Subcutaneous adipose tissue (tissue), 3 donors: Measurements from ENCODE around the genes ZNF213, NAA60 and VASN.

GRCh38 chr16:3123486-3123888, 11.1 kb downstream of the ZNF205 start:
- PRO-cap, result no peak
- RAMPAGE, long total RNA, 3 experiments, result no peak in any of the 3 experiments

DNA sequence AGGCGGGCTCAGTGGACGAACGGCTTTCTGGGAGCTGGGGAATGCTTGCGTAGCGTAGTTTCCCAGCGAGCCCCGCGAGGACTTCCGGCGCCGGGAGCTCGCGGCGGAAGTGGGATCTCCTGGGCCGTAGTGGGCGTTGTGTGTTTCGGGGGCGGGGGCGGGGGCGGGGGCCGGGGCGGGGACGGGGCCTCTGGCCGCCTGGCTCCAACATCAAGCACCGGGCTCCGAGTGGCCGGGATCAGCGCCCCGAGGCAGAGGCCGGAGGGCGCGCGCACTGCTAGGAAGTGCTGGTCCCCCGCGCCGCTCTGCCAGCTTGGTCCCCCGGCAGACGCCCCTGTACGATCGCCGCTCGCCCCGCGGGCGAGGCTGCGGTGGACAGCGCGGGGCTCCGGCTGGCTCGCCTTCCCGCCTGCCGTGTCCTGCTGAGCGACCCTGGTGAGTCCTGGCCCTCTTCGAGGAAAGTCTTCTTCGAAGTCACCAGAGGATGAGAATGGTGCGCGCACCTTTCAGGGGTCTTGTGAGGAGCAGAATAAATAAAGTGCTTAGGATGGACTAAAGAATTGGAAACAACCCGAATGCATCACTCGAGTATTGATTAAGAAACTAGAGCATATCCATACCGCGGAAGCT, at the start of gene ZNF213:
Gene ZNF213, plus strand, starts transcription at position 77 of the 630 bp plus-strand sequence.
- PRO-cap, result bidirectional peak, plus-strand start at position 229 of the sequence, minus-strand start outside the sequence
- RAMPAGE, long total RNA, 3 experiments, result start-site peak on the plus strand in 1 of 3 experiments, centred at position 204 of the sequence, 8 reads per replicate

- PRO-cap, result no peak
- RAMPAGE, long total RNA, 3 experiments, result no peak in any of the 3 experiments
Observed at GRCh38 chr16:3149524-3150195, 14.8 kb downstream of the ZNF213 start.

DNA sequence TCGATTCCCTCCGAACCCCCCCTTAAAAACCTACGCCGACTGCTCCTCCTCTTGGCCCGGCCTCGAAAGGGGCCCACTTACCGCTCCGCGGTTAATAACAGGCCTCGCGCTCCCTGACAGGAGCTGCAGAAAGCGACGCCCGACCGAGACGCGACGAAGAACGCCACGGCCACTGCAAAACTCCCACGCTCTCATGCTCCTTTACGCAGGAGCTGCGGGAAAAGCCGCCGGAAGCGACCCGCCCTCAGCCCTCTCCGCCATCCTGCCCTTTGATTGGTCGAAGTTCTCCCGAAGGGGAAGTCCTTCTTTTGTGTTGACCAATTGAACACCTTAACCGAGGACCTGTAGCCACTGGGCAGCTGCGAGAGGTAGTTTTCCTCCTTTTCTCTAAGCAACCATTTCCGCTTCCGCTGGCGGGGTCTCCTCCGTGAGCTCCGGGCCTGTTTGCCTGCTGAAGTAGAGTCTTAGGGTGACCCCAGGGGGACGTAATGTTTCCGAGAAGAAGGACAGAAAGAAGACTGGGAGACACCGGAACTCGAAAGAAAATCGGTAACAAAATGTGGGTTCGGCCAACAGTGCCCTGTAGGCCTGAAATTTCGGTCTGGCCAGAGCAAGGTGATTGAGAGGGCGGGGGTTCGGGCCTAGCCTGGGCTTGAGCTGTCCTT, at the start of gene NAA60:
Gene NAA60, plus strand, starts transcription at position 402 of the 665 bp plus-strand sequence.
- PRO-cap, result bidirectional peak, plus-strand start at position 399 of the sequence, minus-strand start at position 195 of the sequence
- RAMPAGE, long total RNA, 3 experiments, result start-site peak on the plus strand in 3 of 3 experiments, centred at positions 411 to 427 of the sequence, 84 to 106 reads per replicate; start-site peak on the minus strand in 3 of 3 experiments, centred at positions 217 to 226 of the sequence, 21 to 24 reads per replicate

DNA sequence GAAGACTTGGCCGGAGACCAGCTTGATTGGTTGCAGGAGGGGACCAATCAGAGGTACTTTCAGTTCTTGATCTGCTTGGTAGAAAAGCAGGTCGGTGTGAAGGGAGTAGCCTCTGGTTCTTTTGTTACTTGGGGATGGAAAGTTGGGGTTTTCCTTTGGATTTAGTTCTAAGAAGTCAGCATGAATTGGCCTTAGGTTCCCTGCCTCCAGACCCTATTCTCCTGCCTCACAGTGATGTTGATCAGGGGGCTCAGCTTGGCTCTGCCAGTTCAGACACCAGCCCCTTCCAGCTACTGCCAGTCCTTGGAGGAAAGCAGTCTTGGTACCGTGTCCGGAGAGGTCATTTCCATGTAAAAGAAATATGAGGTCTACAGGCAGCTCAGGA, 24.7 kb downstream of the NAA60 start:
- PRO-cap, result no peak
- RAMPAGE, long total RNA, 3 experiments, result no peak in any of the 3 experiments

GRCh38 chr16:3487008-3487888, 8.0 kb downstream of the C16orf90 start:
- PRO-cap, result no peak
- RAMPAGE, long total RNA, 3 experiments, result no peak in any of the 3 experiments

DNA sequence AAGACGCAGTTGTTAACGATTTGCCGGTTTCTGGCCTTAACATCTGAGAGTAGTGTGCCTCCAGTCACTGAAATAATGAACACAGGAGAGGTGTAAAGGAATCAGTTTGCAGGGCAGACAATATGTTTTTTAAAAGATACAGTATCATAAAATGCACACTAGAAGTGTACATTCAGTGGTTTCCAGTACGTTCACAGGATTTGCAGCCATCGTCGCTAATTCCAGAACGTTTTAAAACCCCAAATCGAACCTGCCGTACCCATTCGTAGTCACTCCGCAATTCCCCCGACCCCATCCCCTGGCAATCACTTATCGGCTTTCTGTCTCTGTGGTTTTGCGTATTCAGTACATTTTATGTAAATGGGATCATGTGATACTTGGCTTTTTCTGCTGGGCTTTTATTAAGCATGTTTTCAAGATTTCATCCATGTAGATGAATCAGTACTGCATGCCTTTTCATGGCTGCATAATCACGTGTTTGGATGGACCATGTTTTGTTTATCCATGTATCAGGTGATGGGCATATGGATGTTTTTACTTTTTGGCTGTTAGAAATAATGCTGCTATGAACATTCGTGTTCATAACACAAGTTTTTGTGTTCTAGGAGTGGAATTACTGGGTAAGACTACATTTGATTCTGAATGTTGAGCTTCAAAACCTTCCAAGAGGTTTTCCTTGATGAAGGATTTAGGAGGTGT, 1.6 kb upstream of the SLX4 start:
- PRO-cap, result no peak
- RAMPAGE, long total RNA, 3 experiments, result no peak in any of the 3 experiments

DNA sequence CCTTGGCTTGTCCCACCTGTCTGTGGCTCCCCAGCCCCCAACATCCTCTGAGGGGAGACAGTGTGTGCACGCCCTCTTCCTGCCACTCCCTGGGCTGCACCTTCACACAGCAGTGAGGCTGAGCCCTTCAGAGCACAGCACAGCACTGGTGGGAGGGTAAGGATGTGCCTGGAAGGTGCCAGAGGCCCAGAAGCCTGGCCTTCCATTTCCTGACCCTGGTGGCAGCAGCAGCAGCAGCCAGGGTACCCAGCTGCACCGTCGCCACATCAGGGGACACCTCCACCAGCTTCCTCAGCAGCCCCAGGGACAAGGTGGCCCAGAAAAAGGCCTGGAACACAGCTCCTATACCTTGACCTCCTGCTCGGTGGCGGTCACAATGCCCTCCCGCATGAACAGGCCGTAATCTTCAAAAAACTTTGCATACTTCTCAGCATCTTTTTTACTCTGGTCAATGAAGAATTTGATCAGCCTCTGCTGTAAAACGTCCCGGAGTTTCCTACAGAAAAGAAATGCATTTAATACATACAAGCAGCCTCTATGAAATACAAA, 11.2 kb downstream of the DNASE1 start:
- PRO-cap, result no peak
- RAMPAGE, long total RNA, 3 experiments, result no peak in any of the 3 experiments

DNA sequence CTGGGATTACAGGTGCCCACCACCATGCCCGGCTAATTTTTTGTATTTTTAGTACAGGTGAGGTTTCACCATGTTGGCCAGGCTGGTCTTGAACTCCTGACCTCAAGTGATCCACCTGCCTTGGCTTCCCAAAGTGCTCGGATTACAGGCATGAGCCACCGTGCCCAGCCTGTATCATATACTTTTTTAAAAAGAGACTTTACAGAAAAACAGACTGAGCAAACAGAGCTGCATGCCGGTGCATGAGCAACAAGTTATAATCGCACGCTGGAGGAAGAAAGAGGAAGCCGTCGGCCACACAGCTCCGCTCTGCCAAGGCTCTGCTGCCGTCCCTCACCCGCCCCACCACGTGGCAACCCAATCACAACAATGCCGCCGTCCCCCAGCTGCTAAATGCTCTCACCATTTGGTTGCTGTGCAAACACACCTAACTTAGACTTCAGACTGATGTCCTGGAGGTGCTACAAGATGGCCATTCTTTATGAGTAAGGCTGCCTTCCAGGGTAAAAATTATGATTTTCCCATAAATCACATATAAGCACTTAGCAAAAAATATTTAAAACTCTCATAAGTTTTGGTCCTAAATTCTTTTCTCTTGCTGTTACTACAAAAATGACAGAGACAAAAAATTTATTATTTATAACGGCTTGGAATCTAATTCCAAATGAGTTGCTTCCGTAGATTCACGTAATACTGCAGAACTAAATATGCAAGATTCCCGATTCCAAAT, 83.4 kb downstream of the ADCY9 start:
- PRO-cap, result no peak
- RAMPAGE, long total RNA, 3 experiments, result no peak in any of the 3 experiments

DNA sequence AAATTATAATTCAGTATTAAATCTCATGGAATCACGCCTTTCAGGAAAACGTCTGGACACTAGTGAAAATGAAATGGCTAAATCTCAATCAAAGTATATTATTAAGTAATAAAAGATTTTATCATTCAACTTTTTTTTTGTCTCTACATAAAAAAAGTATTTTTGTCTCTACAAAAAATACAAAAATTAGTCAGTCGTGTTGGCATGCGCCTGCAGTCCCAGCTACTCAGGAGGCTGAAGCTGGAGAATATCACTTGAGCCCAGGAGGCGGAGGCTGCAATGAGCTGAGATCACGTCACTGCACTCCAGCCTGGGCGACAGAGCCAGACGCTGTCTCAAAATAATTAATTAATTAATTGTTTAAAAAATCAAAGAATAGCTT, 22.8 kb downstream of the ADCY9 start:
- PRO-cap, result no peak
- RAMPAGE, long total RNA, 3 experiments, result no peak in any of the 3 experiments

- PRO-cap, result no peak
- RAMPAGE, long total RNA, 3 experiments, result no peak in any of the 3 experiments
Observed at GRCh38 chr16:4260046-4260779, 12.6 kb downstream of the TFAP4 start.

- PRO-cap, result bidirectional peak, plus-strand start at chr16:4271368, minus-strand start at chr16:4271265
- RAMPAGE, long total RNA, 3 experiments, result no peak in any of the 3 experiments
Observed at GRCh38 chr16:4271197-4271497, 1.7 kb downstream of the TFAP4 start.

DNA sequence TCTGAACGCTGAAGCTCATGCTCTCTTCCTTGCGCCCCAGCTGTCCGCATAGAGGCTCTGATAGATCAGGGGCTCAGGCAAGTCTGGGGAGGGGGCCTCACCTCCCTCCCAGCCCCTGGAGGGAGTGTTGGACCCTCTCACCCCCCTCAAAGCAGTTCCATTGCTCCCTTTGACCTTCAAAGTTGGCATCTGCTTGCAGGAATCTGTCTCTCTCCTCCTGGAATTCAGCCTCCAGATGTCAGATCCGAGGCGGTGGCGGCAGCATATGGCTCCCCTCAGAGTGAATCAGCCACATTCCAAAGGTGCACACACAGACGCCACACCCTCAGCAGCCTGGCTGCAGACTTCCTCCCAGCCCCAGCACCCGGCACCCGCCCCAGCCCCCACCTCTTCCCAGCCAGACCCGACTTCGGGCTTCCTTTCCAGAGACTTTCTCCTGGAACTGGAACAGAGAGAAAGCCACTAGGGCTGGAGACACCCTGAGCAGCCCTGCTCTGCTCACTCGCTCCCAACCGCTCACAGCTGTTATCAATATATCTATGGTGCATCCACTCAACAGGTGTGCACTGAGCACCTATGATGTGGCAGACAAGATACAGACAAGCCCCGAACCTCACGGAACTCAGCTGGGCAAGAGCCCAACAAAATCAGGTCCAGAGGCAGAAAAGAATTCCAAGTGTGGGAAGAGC, 16.8 kb upstream of the GLIS2 start:
- PRO-cap, result no peak
- RAMPAGE, long total RNA, 3 experiments, result no peak in any of the 3 experiments

GRCh38 chr16:4328814-4329412, 13.0 kb downstream of the GLIS2 start:
- PRO-cap, result no peak
- RAMPAGE, long total RNA, 3 experiments, result no peak in any of the 3 experiments

GRCh38 chr16:4371392-4372464, at the start of gene VASN:
Gene VASN (plus strand): TSS chr16:4371848.
- PRO-cap, result bidirectional peak, plus-strand start at chr16:4371848, minus-strand start at chr16:4371518
- RAMPAGE, long total RNA, 3 experiments, result start-site peak on the plus strand in 1 of 3 experiments, at chr16:4371847-4371854 at its widest, 290 reads per replicate

- PRO-cap, result unidirectional peak, minus-strand start at chr16:4378419
- RAMPAGE, long total RNA, 3 experiments, result no peak in any of the 3 experiments
Observed at GRCh38 chr16:4378139-4378668, 6.6 kb downstream of the VASN start.

DNA sequence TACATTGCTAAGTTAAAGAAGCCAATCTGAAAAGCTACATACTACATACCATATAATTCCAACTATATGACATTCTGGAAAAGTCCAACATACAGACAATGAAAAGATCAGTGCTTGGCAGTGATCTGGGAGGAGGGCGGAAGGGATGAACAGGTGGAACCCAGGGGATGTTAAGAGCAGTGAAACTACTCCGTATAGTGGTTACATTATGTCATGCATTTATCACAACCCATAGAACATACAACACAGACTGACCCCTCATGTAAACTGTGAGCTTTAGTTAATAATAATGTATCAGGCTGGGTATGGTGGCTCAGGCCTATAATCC, 16.5 kb downstream of the CORO7 start:
- PRO-cap, result no peak
- RAMPAGE, long total RNA, 3 experiments, result no peak in any of the 3 experiments

DNA sequence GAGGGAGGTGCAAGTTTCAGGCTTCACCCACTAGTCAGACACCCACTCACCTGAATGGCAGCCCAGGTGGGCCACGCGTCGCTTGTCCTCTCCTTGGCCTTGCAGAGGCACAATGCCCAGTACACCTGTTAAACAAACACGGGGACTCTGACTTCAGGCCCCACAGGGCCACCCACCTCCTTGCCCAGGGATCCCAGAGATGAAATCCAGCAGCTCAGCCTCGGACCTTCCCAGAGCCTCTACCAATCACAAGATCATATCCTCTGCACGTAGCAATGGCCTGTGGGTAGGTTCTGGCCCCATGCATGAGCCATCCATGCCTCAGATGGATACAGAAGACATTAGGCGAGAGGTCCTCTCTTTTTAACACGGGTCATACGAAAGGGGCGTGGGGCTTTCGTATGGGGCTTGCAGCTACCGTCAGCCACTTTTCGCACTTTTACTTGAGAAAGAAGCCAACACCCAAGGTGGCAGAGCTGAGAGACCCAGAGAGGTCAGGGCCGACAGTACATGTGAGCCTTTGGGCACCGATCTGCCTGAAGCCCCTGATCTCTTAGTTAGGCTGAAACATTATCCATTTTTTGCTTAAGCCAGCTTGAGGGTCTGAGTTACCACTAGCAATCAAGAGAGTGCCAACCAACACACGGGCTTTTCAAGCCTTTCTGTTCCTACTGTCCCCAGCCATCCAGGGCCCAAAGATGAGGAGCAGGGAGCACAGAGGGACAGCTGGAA, 3.9 kb downstream of the CORO7 start:
- PRO-cap, result no peak
- RAMPAGE, long total RNA, 3 experiments, result no peak in any of the 3 experiments

DNA sequence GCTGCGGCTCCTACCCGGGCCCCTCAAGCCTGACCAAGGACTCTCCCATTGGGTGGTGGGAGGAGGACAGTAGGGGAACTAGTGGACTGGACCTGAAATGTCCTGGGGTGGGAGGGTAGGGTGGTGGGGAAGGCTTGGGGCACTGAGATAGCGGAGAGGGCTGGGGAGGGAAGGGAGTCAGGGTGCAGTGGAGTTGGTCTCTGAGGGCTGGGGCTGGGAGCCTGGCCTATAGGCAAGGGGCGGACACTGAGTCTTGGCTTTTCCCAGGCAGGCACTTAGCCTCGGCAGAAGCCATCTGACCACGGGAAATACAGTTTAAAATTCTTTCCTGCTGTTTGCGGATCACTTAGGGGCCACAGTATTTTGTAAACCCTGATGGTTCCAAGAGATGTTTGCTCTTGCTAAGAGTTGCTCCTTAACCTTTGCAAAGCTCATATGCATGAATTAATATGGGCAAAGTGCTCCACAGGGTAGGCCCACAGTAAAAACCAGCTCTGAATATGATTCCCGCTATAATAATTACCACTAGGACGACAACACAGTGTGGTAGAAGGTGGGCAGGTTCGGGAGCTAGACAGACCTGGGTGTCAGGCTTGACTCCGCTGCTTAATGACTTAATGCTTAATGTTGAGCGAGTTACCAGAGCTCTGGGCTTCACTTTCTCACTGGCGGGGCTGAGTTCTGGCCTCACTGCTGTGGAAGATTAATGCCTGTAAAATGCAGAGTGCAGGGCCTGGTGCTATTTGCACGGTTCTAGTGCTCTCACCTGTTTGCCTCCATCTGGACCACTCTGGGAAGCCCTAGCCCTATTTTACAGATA, 3.6 kb upstream of the UBALD1 start:
- PRO-cap, result no peak
- RAMPAGE, long total RNA, 3 experiments, result no peak in any of the 3 experiments

DNA sequence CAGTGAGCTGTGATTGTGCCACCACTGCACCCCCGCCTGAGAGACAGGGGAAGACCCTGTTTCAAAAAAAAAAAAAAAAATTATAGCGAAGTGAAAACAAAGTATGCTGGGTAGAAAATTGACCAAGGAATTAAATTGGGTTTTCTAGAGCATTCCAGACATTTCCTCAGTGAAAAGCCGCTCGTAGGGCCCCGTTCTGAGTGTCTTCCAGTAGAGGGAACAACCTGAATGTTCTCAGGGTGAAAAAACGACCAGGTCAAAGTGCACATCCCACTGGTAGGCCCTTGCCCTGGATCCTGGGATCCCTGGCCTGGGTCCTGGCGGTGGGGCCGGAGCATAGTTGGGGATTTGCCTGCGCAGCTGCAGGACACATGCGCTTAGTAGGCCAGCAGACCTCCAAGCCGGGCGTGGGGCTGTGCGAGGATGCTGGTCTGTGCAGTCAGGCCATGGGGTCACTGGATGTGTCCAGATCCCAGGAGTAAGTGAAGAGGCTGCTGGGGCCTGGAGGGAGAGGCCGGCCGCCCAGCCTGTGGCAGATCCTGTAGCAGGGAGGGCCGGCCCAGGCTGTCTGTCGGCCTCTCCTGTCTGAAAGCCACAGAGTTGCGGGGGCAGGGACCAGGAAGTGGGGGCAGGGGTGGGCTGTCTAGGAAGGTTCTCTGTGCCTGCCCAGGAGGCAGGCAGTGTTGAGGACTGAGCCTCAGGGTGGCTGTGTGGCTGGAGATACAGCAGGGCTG, 17.5 kb upstream of the NUDT16L1 start:
- PRO-cap, result no peak
- RAMPAGE, long total RNA, 3 experiments, result no peak in any of the 3 experiments